Heart right ventricle (tissue), 2 donors: ENCODE measurements around the gene SH2D4B.

DNA sequence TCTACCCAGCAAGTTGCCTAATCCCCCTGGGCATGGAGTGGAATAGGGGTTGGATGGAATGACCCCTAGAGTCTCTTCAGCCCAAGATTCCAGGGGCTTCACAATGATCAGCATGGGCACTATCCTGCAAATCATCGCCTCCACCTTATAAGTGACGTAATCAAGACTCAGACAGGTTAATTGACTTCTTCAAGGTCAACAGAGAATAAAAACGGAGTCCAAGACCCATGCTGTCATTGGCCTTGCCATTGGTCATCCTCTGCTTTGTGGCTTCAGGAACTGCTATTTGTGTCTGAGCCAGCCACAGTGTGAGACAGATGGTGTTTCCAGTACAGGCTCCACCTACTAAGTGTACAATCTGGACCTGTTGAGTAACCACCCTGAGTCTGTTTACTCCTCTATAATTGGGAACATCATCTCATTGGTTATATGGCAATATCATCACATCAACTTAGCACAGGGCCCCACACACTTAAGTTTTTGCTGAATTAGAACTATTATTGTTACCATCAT, 60.9 kb upstream of the ZMIZ1 start:
- PRO-cap, 2 experiments = no peak in any of the 2 experiments

- PRO-cap, 2 experiments = no peak in any of the 2 experiments
Observed at GRCh38 chr10:79082372-79083629, 14.0 kb downstream of the ZMIZ1 start.

DNA sequence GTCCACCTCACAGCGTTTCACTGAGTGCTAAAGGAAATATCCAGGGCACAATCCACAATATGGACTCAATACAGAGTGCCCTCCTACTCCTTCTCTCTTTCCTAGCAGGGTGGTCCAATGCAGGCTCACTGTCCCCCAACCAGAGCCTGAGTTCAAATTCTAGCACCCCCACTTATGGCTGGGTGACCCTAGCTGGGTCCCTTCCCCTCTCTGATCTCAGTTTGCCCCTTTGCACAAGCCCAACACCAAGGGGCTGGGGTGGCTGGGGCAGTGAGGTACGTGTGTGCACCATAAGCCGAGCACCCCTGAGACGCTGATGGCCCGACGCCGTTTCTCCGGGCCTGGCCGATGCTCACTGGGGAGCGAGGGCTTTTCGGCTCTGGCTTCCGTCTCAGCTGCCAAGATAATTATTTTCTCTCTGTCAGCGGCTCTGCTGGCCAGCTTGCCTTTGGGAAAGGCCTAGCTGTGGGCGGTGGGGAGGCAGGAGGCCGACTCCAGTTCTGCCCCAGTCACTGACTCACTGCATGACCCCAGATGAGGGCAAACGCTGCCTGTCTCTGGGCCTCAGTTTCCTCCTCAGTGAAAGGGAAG, 91.0 kb downstream of the ZMIZ1 start:
- PRO-cap, 2 experiments = peak in 1 of 2 experiments; most common plus-strand start position 440 of the sequence (in 1); most common minus-strand start position 333 of the sequence (in 1)

GRCh38 chr10:79242113-79243143, 104.8 kb upstream of the PPIF start:
- PRO-cap, 2 experiments = peak in 2 of 2 experiments; most common plus-strand start chr10:79242341 (in 1); most common minus-strand start chr10:79242219 (in 2)

- PRO-cap, 2 experiments = no peak in any of the 2 experiments
Observed at GRCh38 chr10:79280878-79281987, 66.0 kb upstream of the PPIF start.

DNA sequence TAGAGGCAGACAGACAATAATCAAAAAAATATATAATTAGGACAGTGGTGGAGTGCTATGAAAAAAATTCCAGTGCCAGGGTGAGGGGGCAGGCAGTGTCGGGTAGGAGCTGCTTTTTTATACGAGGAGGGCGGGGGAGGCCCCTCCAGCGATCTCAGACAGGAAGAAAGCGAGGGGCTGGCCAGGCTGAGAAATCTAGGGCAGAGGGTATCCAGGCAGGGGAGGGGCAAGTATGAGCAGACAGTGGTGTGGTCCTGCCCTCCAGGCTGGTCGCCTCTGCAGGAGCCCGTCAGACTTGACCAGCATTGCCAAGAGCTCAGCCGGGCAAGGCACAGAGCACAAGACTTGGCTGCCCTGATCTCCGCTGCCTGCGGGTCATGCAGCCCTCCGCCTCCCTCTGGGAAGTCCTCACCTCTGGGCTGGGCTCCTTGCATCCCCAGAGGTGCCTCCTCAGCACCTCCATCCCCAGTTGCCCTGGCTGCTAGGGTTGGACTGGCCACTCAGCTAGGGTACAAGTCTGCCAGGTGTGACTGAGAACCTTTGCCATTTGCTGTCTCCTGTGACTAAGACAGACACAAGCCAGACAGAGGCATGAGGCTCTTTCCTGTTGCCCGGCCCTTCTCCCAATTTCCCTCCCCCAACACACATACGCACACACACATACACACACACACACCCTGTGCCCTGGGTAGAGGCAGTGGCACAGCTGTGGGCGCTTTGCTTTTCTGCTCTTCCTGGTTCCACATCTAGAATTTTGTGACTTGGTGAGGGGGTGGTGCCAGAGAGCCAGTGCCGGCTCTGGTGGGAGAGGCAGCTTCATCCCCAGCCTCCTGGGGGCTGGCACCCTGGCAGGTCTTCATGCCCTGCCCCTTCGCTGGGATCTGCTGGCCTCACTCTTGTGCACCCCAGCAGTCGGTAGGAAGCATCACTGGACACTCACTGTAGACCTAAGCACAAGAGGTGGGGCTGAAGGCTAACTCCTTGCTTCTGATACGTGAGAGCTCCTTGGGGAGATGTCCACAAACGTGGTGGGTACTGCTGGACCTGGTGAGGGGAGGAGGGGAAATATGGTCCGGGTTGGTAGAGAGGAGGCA, 59.0 kb upstream of the PPIF start:
- PRO-cap, 2 experiments = no peak in any of the 2 experiments

- PRO-cap, 2 experiments = no peak in any of the 2 experiments
Observed at GRCh38 chr10:79313295-79313591, 34.0 kb upstream of the PPIF start.

- PRO-cap, 2 experiments = no peak in any of the 2 experiments
Observed at GRCh38 chr10:79347798-79348445, 653 bp downstream of the PPIF start.

- PRO-cap, 2 experiments = no peak in any of the 2 experiments
Observed at GRCh38 chr10:79348446-79349361, 1.4 kb downstream of the PPIF start.

DNA sequence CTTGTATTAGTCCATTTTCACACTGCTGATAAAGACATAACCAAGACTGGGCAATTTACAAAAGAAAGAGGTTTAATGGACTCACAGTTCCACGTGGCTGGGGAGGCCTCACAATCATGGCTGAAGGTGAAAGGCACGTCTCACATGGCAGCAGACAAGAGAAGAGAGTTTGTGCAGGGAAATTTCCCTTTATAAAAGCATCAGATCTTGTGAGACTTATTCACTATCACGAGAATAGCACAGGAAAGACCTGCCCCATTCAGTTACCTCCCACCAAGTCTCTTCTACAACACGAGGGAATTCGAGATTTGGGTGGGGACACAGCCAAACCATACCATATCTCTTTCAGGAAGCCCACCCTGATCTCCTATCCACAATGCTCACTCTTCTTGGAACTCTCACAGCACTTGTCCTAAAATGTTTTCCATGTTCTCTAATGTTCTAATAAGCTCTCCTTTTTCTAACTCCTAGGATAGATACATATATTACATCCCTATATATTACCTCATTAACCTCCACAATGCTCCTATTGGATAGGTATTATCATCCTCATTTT, 9.6 kb downstream of the ANXA11 start:
- PRO-cap, 2 experiments = no peak in any of the 2 experiments

- PRO-cap, 2 experiments = no peak in any of the 2 experiments
Observed at GRCh38 chr10:80284977-80285683, 4.3 kb downstream of the MAT1A start.

DNA sequence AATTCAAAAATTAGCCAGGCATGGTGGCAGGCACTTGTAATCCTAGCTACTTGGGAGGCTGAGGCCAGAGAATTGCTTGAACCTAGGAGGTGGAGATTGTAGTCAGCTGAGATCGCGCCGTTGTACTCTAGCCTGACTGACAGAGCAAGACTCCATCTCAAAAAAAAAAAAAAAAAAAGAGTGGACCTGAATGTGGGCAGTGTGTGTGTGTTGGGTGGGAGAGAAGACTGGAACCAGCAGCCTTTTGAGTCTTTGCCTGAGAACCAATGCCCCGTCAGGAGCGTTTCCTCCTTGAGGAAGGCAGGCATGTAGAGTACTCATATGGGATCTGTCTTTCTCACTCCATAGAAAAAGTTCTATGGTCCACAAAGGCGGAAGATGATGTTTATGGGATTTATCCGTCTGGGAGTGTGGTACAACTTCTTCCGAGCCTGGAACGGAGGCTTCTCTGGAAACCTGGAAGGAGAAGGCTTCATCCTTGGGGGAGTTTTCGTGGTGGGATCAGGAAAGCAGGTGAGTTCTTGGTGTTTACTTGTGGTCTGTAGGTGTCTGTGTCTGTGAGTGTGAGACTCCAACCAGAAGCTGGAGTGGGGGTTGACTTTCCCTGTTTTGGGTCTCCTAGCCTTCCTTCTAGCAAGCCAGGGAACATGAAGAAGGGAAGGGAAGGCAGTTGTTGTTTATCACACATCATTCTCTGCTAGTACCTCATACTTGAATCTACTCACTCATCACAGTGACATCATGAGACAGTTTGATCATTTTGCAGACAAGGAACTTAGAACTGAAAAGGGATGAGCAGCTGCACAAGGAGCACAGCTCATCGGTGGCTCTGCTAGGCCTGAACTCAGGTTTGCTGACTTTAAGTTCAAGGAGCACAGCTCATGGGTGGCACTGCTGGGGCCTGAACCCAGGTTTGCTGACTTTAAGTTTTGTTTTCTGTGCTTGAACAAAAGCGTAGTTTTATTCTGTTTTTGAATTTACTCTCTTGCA, 18.9 kb downstream of the PRXL2A start:
- PRO-cap, 2 experiments = no peak in any of the 2 experiments

- PRO-cap, 2 experiments = no peak in any of the 2 experiments
Observed at GRCh38 chr10:80488829-80489883, 35.0 kb downstream of the TSPAN14 start.

DNA sequence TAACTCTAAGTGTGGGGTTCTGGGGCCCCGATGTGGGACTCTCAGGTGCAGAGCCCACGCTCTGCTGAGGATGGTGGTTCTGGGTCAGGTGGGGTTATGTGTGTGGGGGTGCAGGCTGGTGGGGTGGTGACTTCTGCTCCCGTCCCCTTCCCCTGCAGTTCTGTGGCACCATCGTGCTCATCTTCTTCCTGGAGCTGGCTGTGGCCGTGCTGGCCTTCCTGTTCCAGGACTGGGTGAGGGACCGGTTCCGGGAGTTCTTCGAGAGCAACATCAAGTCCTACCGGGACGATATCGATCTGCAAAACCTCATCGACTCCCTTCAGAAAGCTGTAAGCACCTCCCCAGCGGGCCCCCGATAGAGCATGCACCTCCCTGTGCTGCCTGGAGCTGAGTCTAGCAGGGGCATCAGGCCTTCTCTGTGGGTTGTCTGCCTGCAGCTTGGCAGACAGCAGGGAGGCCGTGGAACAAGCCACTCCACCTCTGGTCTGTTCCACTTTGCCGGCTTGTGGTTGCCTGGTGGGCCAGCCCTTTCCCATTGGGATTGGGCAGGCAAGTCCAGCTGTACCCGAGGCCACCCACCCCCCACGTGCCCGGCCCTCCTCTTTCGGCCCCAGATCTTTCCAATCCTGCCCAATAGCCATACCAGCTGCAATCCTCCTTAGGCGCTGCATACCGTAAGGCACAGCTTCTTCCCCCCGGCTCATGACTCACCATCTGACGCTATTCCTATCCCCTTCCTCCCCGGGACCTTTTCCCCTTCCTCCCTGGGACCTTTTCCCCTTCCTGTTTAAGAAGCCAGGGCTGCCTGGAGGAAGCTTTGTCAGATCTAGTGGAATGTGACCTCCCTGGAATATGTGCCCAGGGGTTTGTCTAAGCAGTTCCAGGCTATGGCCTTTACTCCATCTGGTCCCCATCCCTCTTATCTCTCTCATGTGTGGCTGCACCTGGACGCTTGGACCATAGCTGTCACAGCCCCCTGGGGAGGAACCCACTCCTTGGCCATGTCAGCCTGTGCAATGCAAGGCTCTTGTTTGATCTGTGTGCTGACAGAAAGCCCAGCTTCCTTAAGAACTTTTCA, 28.2 kb upstream of the SH2D4B start:
- PRO-cap, 2 experiments = peak in 1 of 2 experiments; most common plus-strand start position 823 of the sequence (in 1); most common minus-strand start position 654 of the sequence (in 1)

- PRO-cap, 2 experiments = no peak in any of the 2 experiments
Observed at GRCh38 chr10:80537521-80537961, at the start of gene SH2D4B. Gene SH2D4B (plus strand): TSS chr10:80537902.

DNA sequence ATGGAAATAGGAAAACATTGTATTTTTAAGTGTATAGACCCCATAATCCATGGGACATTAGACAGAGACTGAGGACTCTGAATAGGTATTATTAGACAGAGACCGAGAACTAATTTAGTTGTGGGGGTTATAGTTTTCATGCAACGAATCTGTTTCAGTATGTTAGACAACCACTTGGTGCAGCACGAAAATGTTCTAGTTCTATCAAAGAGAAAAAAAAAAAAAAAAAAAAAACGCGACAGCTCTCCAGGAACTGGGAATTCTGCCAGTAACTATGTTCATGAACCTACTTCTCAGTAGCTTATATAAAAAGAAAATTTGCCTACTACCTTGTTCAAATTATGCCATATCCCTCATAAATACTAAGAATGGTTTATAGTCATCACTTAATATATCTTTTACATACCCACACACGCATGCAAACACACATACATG, 685.2 kb upstream of the GHITM start:
- PRO-cap, 2 experiments = peak in 1 of 2 experiments; most common plus-strand start position 218 of the sequence (in 1)

- PRO-cap, 2 experiments = no peak in any of the 2 experiments
Observed at GRCh38 chr10:84279670-84280074, 34.8 kb downstream of the RGR start.

DNA sequence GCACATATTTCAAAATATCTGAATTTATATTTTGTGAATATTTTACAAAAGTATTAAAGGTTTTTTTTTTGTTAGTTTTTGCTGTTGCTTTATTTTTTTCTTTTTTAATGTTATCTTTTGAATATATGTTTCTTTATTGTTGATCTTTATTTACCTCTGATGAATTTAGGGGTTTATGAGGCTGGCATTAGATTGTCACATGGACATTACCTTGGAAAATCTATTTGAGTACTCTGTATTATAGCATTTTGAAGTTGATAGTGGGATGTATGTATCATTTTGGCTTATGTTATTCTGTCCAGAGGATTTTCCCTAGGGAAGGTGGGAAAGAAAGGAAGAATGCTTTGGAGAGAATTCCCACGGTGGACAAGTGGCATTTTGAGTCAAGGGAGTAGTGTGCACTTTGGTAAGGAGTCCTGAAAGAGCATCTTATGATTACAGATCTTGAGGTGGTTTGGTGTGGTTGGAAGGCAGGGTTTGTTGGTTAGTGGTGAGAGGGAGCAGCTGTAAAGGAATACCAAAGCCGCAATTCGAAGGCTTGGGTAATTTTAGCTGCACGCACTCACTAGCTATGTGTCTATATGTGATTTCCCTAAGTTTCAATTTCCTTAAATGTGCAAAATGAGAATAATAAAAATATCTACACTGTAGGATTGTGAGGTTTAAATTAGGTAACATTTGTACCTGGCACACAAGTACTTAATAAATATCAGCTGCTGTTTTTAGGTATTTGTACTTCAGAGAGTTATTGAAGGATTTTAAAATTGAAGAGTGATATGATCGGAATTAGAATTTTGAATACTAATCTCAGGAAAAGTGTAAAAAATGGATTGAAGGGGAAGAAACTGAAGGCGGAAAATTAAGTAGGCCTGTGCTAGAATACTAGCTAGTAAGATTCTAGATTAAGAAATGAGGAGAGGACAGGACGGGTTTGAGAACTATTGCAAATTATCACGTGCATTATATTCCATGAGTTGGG, 16.2 kb downstream of the CCSER2 start:
- PRO-cap, 2 experiments = no peak in any of the 2 experiments

DNA sequence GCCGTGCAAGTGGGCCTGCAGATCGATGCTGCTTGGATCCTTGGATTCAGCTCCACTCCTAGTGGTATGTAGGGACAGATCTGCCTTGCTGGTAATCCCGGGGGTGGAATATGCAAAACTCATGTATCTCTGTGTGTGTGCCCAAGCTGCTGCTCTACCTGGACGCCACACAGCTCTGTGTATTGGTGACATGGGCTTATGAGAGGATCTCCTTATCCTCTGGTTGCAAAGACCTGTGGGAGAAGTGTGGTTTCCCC, 87.4 kb downstream of the CCSER2 start:
- PRO-cap, 2 experiments = no peak in any of the 2 experiments

DNA sequence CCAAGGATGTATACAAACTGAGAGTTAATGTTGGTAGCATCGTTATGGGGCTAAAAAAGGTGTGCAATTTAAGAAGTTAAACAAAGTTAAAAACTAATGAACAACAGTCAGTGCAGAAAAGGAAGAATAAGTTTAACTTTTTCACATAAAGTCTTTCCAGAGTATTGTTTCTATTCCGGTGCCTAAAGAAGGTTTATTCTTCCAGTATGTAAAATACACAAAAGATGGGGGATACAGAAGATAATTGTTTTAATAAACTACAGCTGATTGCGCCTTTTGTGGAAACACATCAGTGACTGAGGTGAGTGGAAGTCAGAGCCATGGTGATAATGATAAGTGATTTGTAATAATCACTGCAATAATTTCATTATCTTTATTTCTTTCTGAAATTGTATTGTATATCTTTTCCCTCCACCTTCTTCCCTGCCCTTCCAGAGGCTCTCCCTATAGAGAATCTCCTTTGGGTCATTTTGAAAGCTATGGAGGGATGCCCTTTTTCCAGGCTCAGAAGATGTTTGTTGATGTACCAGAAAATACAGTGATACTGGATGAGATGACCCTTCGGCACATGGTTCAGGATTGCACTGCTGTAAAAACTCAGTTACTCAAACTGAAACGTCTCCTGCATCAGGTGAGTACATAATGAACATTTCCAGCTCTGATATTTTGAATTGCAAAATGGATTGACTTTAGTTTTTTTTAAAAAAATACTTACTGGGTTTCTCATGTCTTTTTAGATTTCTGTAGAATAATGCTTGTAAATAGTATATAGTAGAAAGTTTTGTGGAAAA, 109.9 kb downstream of the CCSER2 start:
- PRO-cap, 2 experiments = no peak in any of the 2 experiments